ENCODE data around the gene KCNG3.

DNA sequence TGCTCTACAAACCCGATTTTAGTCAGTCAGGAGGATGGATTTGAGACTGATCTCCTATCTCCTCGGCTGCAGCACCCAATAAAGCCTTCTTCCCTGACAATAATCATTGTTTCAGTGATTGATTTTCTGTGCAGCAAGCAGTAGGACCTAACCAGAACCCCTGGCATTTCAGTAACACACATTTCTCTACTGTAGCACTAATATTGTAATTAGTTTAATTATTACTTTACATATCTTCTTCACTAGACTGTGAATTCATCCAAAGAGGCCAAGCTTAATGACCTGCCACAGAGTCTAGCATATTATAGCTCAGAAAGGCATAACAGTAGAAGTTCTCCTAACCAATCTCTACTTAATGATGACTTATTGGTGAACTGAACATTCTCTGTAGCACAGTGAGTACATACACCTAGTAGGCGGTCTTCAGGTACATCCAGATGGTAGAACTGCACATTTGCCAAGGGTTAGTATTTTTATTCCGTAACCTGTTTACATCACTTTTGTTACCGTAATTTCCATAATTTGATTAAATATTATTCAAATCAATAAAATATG is 69.9 kb downstream of the SLC8A1 start:
- PRO-cap, result no peak

DNA sequence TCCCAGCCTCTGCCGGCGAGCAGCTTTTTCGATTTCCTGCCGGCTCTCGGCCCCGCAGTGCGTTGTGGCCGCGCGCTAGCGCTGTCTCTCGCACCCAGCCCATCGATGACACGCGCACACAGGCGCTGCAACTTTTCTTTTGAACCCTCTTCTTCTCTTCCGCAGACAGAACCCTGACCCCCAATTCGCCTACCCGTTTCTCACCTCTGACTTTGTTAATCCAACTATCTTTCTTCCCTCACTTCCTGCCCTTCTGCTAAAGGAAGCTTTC is 408 bp upstream of the SLC8A1 start:
- PRO-cap, result unidirectional peak, minus-strand start at position 38 of the sequence

- PRO-cap, result unidirectional peak, plus-strand start at chr2:41610722
Measured at GRCh38 chr2:41610446-41610998, 437.3 kb upstream of the PKDCC start.

GRCh38 chr2:41859835-41860760 is 187.7 kb upstream of the PKDCC start:
- PRO-cap, result no peak

DNA sequence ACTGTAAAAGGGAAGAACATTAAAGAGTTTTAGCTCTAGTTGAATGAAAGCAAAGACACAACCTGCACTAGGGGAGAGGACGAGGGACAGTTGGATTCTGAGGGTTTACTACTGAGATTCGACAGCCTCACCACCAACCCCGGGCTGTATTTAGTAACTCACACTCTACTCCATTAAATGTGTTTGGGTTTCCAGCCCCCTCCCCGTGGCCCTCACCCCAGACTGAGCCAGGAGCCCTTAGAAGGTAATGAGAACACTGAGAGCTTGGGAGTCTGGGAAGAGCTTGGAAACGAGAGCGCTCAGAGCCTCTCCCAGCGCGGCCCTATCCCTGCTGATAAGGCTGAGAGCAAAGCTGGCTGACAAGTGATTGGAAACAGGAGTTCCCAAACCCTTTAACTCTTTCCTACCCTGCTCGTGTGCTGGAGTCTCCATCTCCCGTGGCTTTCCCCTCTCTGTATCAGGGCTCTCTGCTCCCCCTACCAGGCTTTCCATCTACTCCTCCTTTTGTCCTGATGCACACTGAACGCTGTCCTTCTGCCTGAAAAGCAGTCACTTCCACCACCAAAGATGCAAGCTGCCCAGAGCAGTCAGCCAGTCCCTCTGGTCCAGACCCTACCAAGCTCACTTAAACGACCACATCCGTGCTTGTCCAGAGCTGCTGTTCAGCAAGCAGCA is 100.1 kb upstream of the PKDCC start:
- PRO-cap, result no peak

DNA sequence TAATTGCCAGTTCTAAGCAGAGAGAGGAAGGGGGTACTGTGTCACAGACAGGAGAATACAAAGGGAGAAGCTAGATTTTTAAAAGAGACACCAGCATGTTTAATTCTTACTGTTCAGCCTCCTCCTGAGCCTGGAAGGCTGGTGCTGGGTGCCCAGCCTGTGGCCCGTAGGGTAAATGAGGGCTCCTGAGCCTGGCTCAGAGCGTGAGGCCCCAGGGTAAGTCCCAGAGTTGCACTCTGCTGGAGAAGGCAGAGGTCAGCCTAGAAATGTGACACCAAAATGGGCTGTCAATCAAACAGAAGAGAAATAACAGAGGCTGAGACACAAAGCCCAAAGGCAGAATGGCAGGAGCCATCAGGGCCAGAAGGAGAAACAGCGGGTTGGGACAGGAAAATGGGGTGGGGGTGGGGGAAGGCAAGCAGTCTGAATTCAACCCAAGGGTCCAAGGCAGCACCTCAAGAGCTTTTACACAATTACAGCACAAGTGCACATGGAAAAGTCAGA is 58.0 kb upstream of the PKDCC start:
- PRO-cap, result no peak

DNA sequence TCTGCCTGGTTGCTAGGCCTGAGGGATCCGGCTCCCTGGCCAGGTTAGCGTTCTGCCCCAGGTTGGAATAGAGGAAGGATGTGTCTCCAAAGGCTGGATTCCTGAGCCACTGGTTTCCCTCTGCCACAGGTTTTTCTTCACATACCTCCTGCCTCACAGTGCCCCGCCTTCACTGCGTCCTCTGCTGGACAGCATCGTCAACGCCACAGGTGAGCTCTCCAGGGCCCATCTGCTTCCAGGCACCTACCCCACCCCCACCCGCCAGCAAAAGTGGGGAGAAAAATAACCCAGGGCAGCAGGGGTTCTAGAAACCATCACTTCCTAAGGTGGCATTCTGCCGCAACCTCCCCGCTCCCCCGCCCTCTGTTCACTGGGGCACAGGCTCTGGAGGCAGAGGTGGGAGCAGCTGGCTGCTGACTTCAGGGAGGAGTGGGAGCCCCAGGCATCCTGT is 7.0 kb downstream of the PKDCC start:
- PRO-cap, result no peak

DNA sequence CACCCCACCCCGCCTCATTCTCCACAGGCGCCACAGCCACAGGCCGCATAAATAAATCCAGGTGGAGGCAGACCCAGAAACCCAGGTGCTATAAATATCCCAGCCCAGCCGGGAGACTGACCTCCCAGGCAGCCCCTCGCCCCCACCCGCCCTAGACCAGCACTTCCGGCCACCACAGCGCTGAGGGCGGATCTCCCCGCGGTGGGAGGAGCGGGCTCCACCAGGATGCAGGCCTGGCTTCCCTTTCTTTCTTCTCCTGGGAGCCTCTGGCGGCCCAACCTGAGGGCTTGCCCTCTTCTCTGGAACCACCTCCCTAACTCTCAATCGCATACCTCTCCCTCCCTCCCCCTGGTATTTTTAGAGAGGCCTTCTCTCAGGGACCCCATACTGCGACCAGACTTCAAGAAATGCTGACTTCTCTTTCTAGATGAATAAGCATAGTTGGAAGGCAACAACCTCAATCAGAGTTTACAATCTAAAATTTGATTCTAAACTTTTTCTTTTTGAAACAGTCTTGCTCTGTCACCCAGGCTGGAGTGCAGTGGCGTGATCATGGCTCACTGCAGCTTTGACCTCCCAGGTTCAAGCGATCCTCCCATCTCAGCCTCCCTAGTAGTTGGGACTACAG is 54.9 kb downstream of the PKDCC start:
- PRO-cap, result bidirectional peak, plus-strand start at position 191 of the sequence, minus-strand start at position 144 of the sequence

GRCh38 chr2:42195255-42195988 is 26.3 kb downstream of the EML4 start:
- PRO-cap, result no peak

- PRO-cap, result no peak
Measured at GRCh38 chr2:42359448-42360814, 1.1 kb downstream of the COX7A2L start.

DNA sequence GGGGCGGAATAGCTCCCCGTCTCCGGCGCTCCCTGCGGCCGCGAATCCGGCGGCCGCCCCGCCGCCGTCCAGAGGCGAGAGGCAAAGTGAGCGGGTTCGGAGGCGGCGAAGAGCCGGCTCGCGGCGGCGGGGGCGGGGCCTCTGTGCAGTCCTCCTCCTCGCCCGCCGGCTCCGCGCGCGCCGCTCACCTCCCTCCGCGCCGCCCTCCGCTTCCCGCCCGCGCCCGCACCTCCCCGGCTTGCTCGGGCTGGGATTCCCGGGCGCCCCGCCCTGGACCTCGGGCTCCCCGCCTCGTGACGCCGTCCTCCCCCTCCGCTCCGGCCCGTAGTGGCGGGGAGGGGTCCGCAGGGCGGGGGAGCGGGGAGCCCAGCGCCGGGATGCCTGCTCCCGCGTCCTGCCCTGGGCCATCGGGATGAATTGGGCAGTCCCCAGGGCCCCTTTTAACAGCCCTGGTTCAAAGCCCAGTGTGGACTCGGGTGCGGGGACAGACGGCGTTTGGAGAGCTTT is at the start of gene KCNG3:
KCNG3 (minus strand) TSS at position 88 of the 507 bp plus-strand sequence.
- PRO-cap, result no peak

GRCh38 chr2:42637379-42637578 is 68.8 kb downstream of the MTA3 start:
- PRO-cap, result no peak

- PRO-cap, result no peak
Measured at GRCh38 chr2:42752576-42752977, 11.4 kb downstream of the OXER1 start.

DNA sequence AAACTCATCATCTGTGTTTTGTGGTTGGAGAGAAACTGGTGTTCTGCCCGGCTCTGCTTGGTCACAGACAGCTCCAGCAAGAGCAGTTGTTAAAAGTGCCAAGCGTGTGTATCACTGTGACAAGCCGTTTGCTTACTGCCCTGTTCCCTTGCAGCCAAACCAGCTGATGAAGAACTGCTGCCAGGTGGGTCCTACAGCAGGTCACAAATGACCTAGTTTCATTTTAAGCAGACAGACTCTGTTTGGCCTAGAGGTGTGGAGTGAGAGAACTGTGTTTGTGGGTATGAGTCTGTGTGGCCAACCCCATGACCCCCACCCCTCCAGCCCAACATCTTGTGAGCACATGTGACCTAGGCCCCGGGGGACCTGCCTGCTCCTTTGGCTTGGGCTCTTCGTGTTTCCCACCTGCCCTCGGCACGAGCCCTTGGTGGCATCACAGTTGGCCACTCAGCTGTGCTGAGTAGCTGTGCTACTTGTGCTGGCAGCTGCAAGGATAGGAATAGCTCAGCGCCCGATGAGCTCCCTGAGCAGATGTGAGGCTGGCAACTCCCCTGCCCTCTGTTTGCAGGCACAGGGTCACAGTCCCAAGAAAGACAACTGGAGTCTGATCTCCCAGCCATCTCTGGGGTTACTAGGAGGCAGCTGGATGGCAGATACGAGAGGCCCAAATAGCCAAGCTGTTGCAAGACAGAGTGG is 9.7 kb downstream of the OXER1 start:
- PRO-cap, result no peak

GRCh38 chr2:42793235-42793869 is 969 bp upstream of the HAAO start:
- PRO-cap, result bidirectional peak, plus-strand start at chr2:42793298, minus-strand start at chr2:42793305; bidirectional peak, plus-strand start at chr2:42793787, minus-strand start at chr2:42793758

- PRO-cap, result no peak
Measured at GRCh38 chr2:42794258-42794907, 2.0 kb upstream of the HAAO start.

GRCh38 chr2:42856967-42857564 is 64.7 kb upstream of the HAAO start:
- PRO-cap, result no peak

- PRO-cap, result no peak
Measured at GRCh38 chr2:42923680-42924065, 131.3 kb upstream of the HAAO start.

GRCh38 chr2:42962507-42963152 is 170.2 kb upstream of the HAAO start:
- PRO-cap, result no peak

- PRO-cap, result no peak
Measured at GRCh38 chr2:43013816-43014420, 212.5 kb downstream of the ZFP36L2 start.

All from aorta (tissue), 1 donor.